Umbilical cord (tissue), 2 donors: Measurements from ENCODE around the gene SOD2.

DNA sequence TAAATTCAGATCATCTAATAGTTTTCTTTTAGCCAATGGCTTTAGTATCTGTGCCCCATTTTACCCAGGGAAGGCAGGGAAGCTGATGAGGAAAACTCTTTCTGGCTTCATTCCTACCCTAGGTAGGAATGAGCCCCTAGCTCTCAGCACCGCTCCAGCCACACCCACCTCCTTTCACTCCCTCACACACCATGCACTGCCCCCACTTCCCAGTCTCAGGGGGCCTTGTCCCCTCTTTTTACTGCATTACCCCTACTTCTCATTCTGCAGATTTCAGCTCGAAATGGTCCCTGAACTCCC is 4.2 kb downstream of the DYNLT1 start:
- RAMPAGE, long total RNA = no peak

DNA sequence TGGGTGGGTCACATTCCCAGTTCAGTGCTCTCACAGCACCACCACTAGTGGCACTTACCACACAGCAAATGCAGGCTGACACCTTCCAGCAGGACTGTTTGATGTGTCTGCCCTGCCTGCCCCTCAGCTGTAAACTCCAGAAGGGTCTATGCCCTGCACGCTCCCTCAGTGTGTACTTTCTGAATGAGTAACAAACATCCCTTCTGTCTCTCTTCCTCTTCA is 4.0 kb downstream of the DYNLT1 start:
- RAMPAGE, long total RNA = no peak

DNA sequence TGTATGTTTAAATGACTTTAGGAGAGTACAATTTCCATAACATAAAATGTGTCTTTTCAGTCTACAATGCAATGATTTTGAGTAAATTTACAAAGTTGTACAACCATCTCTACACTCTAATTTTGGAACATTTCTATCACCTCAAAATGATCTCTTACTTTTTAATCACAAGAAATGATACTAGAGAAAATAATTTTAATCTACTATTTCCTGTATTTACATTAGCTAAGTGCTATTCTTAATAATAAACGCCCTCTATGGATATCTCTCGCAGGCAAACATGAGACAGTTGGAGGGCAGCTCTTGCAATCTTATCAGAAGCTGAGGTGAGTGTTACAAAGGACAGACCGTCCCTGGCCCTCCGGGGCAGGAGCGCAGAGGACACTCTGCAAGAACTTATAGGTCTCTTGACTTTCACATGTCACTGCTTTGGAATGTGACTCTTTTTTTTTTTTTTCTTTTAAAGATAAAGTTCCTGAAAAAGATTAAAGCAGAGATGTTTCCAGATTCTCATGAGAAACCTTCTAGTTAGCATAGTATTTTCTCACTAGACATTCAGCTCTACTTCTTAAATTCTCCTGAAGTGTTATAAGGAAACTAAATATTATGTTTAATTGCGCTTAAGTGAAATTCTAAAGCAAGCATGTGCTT is 57.2 kb downstream of the SYTL3 start:
- RAMPAGE, long total RNA = no peak

DNA sequence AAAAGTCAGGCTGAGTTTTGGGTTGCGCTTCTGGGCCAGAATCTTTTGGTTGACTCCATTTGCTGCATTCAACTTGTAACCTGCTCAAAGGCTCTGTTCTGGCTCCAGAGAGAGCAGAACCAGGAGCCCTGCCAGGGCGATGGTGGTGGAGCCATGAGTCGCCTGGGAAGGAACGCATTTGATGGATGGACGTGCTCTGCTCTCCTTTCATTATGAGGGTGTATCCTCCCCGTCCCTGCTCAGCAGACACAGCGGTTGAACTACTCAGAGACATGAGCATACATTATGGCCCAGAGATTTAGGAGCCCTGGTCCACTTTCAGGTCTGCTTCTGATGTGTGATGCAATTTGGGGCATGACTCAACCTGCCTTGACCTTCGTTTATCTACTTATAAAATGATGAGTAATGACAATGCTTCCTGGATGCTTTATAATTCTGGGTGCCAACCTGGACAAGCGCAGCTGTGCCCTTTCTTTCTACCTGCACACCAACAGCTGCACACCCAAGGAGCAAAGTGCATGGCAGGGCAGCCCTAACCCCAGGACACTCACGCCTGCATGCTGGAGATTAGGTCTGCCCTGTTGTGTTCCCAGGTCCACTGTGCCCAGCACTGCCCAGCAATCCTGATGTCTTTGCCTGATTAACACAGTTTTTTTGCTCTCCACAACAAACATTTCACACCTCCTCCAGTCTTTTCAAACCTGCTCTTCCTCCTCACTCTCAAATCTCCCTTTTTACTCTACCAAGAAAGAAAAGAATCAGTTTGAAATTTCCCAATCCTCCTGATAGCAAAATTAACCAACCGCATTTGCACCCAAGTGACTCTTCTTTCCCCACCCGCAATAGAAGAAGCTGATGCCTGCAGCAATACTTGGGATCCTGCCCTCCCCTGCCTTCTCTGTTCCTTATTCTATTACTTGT is 81.3 kb downstream of the EZR start:
- RAMPAGE, long total RNA = no peak

DNA sequence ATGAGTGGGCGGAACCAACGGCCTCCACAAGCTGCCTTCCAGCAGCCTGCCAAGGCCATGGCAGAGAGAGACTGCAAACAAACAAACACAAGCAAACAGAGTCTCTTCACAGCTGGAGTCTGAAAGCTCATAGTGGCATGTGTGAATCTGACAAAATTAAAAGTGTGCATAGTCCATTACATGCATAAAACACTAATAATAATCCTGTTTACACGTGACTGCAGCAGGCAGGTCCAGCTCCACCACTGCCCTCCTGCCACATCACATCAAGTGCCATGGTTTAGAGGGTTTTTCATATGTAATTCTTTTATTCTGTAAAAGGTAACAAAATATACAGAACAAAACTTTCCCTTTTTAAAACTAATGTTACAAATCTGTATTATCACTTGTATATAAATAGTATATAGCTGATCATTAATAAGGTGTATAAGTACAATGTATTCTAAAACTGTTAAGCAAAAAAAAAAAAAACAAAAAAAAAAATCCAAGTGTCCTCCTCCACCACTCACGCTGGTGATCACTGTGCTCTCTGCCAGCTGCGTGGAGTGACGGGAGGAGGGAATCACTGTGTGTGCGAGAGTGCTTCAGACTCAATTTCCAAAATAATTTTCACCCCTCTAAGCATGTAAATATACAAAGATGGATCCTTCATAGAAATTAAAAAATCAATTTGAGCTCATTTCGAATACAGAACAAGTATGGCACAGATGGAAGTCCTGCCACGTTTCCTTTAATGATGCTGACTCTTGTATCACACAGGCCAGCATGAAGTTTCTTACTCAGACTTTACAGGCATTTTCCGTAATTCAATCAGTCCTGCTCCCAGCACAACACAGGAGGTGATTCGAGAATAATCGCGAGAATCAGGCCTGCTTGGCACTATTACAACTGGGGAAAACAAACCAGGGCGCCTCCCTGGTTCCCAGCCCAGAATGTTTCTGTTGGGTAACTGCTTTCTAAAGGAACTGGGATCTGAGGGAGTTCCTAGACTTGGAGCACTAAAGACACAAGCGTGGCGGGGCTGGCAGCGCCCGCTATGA is 53.0 kb downstream of the EZR start:
- RAMPAGE, long total RNA = no peak

DNA sequence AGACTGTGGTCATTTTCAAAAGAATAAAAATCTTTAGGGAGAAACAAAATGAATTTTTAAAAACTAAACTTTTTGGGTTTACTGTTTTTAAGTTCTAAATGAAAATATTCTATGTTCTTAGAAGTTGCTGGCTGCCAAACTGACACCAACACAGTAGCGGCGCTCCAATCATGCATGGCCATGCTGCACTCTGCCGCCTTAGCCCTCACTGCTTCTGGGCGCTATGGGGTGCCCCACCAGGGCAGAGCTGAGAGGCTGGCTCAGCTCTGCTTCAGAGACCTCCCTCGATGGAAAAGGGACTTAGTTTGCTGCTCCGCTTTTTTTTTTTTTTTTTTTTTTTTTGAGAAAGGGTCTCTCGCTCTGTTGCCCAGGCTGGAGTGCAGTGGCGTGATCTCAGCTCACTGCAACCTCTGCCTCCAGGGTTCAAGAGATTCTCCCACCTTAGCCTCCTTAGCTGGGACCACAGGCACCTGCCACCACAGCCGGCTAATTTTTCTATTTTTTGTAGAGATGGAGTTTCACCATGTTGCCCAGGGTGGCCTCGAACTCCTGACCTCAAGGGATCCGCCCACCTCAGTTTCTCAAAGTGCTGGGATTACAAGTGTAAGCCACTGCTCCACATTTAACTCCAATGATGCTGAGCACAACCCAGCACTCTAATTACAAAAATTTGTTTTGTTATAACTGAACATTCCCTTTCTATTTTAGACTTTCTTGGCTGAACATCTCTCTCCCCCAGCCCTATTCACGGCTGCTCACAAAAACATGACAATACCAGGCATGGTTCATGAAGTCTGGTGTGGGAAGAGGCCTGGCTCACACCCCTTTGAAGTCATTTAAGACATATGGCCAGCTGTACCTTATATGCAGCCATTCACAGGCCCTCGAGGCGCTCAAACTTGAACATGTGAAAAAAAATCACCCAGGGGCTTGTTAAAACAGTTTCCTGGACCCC is 20.6 kb downstream of the EZR start:
- RAMPAGE, long total RNA = no peak

DNA sequence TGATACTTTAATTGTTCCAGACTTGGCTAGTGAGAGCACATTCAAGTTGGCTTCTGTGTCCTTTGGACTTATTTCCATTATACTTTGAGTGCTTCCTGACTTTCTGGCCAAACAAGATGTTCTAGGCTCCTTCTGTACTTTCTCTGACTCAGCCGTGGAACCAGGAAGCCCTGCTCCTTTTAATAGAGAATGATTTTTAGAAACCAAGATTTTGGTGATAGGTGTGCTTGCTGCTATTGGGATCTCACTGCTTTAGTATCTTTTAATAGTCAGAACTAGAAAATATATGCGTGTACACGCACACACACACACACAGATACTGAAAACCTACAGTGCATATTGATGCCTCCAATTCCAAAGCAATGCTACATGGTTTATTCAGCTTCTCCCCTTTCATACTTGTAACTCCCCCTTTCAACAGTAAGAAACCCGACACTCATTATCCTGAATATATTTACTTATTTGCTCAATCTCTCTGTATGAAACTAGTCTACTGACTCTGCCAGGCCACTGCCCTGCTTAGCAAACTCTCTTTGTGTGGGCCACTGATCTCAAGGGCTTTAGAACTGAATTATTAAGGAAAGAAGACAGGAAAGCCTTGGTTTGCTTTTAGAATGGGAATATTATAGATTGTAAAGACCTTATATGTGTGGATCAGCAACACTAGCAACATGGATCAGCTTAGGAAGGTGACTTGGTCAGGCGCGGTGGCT is 42.7 kb upstream of the EZR start:
- RAMPAGE, long total RNA = no peak

DNA sequence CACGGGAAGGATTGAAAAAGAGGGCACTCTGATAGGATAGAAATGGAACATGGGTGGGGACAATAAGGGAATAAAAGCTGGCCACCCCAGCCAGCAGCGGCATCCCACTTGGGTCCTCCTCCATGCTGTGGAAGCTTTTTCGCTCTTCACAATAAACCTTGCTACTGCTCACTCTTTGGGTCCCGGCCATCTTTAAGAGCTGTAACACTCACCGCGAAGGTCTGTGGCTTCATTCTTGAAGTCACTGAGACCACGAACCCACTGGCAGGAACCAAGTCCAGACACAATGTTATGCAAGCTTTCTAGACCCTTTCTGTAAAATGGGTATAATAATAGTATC is 48.9 kb upstream of the EZR start:
- RAMPAGE, long total RNA = no peak

DNA sequence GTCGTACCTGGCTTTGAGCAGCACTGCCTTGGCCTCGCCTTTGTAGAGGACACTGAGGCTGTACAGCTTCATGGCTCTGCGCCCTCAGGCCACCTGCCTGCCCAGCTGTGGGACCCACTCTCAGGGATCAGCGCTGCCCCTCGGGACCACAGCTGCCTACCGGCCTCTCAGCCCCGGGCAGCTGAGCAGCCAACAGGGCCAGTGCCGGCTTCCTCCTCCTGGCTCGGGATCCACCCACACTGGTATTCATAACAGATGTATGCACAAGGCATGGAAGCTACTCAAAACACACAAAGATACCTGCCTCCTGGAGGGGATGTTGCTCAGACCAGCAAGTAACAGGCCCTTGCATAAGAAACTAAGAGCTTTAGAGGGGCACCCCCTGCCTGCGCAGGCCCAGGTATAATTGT is 77.9 kb downstream of the RSPH3 start:
- RAMPAGE, long total RNA = no peak

GRCh38 chr6:159000379-159000628 is 302 bp upstream of the RSPH3 start:
- RAMPAGE, long total RNA = no peak

DNA sequence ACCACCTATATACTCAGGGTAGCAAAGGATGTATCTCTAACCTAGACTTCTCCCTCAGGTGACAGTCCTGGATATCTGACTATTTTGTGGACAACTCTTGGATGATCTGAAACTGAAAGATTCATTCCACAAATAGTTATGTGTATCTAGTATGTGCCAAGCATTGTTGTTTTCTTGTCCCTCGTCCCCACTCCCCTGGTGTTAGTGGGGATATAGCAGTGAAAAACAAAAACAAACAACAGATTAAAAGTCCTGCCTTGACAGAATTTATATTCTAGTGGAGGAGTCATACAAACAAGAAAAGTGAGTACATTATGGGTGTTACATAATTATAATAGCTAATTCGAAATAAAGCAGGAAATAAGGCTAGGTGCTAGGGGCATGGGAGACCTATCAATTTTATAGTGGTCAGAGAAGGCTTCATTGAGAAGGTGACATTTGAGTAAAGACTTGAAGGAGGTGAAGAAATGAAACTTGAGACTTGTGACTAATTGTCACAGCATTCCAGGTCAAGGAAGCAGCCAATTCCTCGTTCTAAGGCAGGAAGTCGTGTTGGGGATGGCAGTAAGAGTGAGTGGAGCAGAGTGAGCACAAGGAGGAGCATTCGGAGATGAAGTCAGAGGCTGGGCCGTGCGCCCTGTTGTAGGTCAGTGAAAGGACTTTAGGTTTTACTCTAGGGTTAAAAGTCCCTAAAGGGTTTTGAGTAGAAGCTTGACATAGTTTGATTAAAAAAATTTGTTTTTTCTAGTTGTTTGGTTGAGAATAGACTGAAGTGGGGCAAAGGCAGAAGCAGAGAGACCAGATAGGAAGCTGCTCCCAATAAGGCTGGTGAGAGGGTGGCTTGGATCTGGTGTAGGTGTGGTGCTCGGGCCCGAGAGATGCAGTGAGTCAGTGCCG is 2.3 kb upstream of the RSPH3 start:
- RAMPAGE, long total RNA = no peak

DNA sequence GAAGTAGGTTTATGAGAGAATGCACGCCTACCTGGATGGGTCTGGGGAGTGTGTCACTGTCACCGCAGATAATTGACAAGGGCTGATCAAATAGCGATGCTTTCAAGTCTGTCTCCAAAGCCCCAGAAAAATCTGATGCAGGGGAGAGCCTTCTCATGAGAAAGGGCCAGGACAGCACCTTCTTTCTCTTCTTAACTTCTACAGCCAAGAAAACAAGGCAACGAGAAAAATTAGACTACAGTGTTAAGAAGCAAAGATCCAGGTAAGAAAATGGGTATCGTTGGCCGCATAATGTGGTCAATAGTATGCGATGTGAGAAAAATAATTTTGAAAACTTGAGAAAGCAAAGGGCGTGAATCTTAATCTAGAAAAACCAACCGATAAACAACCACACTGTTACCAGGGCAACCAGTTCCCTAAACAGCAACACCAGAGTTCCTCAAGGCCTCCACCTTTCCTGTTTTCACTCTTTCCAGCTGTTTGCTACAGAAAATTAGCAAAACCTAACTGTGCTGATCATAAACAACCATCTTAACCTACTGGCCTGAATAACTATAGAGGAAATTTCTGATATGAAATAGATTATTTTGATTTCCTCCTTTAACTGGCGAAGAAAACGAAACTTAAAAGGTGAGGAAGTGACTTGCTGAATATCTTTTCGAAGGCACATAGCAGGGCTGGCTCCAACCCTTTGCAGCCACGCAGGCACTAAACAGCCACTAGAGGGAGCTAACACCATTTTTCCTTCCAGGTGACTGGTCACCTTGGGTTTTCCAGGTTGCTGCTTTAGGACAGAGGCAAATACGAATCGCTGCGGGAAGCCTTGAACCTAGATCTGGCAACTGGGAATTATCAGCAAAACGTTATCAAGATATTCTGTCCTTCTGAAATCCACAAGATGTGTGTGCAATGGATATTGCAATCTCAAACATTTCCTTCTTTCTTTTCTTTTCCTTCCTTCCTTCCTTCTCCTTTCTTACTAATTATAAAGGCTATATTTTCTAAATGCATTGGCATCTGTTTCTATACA is 2.4 kb downstream of the TAGAP start:
- RAMPAGE, long total RNA = no peak

DNA sequence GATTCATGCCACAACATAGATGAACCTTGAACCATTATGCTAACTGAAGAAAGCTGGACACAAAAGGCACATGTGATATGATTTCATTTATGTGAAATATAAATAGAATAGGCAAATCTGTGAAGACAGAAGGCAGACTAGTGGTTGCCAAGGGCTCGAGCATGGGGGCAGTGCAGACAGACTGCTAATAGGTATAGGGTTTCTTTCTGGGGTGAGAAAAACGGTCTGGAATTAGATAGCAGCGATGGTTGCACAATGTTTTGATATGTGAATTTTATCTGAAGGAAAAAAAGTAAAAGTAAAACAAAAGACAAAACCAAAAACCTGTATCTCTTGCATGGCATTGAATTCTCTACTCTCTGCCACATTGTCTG is 54.6 kb upstream of the FNDC1 start:
- RAMPAGE, long total RNA = no peak

DNA sequence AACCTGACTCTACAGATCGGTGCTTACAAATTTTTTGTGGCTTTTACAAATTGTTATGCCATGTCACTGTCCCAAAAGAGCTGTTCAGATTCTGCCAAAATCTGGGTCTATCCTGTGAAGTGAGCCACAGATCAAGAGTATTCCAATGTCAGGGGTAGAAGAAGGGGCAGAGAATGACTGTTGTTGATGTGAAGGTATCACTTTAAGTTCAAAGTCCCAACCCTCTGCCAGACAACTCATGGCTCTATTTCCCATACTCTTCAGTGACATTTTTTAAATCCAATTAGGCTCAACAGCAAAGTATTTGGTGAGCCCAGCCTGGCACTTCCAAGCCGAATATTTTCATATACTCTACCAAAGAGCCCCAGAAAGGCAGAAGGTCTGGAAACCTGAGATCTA is 9.3 kb downstream of the SOD2 start:
- RAMPAGE, long total RNA = no peak

DNA sequence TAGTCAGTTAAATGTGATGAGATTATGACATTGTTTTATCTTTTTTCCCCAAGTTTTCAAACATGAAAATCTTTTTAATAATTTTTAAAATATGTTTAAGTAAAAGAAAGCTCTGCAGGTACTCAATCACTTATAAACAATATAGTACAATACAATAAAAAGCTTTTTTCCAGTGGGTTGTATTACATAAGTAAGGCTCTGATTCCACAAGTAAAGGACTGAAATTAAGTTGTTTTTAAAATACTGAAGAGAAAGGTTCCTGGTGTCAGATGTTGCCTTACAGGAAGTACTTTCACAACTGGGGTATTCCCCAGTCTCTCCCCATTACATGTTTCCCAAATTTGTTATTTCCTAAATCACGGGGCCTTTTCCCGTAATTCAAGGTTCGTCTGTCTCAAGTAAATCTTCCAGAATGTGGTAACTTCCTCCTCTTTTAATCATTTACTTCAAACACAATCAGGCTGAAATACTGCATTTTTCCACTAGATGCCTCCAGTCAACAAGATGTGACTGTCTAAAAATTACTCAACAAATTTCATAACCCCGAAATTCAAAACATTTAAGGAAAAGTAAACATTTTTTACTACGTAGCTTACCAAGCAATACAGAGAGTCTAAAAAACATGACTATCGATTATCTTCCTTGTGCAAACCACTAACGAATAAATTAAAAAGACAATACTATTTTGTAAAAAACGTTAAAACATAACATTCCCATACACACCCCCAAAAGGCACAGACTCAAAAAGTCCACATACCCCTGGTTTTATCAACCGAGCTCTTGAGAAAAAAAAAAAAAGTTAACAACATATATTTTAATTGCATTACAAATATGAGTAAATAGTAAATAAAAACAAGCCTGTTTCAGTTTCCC is 1.9 kb downstream of the SOD2 start:
- RAMPAGE, long total RNA = no peak

DNA sequence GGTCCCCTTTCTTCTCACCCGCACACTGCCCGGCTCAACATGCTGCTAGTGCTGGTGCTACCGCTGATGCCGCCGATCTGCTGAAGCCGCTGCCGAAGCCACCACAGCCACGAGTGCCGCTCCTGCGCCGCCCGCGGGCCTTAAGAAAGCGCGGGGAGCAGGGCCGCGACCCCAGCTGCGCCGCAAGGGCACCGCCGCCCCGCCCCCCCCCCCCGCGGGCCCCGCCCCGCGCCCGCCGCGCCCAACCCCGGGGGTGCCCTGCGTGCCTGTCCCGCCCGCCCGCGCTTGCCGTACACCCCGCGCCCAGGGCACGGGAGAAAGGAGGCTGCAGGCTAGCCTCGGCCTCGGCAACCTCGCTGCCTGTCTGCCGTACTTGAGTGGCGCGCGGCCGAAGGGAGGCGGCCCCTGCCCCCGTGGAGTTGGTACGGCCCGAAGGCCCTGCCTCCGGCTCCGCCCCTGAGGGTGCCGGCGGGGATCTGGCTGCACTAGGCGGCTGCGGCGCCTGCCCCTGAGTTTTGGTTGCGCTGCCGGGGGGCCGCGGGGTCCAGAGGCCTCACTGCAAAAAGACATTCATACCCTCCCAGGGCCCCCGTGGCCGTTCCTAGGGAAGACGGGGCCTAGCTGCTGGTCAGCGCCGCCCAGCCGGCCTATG is at the start of gene SOD2:
SOD2 (minus strand) TSS at position 115 of the 652 bp plus-strand sequence.
- RAMPAGE, long total RNA = no peak

DNA sequence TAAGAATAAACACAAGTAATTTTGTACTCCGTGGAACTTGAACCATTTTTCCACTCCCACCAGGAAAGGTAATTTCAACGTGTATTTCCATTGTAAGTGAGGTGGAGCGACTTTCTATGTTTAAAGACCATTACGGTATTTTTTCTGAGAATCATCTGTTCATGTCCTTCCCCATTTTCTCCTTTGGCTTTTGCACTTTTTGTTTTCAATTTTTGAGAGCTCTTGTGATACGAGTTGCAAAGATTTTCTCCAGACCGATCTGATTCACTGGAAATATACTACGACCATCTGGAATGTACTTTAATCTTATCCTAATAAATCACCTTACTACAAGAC is 1.2 kb upstream of the WTAP start:
- RAMPAGE, long total RNA = no peak

- RAMPAGE, long total RNA = no peak
Measured at GRCh38 chr6:159777313-159778309, 11.8 kb downstream of the TCP1 start.

GRCh38 chr6:159799786-159800094 is 336 bp upstream of the PNLDC1 start:
- RAMPAGE, long total RNA = no peak

GRCh38 chr6:159977400-159977847 is 8.5 kb downstream of the IGF2R start:
- RAMPAGE, long total RNA = no peak